SUDHL5 (cell line): ENCODE measurements around a stretch of chr13.

DNA sequence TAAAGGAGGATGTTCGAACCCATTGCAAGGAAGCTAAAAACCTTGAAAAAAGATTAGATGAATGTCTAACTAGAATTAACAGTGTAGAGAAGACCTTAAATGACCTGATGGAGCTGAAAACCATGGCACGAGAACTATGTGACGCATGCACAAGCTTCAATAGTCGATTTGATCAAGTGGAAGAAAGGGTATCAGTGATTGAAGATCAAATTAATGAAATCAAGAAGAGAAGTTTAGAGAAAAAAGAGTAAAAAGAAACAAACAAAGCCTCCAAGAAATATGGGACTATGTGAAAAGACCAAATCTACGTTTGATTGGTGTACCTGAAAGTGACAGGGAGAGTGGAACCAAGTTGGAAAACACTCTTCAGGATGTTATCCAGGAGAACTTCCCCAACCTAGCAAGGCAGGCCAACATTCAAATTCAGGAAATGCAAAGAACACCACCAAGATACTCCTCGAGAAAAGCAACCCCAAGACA, 85.9 kb downstream of the COG6 start:
- PRO-cap, result no peak

DNA sequence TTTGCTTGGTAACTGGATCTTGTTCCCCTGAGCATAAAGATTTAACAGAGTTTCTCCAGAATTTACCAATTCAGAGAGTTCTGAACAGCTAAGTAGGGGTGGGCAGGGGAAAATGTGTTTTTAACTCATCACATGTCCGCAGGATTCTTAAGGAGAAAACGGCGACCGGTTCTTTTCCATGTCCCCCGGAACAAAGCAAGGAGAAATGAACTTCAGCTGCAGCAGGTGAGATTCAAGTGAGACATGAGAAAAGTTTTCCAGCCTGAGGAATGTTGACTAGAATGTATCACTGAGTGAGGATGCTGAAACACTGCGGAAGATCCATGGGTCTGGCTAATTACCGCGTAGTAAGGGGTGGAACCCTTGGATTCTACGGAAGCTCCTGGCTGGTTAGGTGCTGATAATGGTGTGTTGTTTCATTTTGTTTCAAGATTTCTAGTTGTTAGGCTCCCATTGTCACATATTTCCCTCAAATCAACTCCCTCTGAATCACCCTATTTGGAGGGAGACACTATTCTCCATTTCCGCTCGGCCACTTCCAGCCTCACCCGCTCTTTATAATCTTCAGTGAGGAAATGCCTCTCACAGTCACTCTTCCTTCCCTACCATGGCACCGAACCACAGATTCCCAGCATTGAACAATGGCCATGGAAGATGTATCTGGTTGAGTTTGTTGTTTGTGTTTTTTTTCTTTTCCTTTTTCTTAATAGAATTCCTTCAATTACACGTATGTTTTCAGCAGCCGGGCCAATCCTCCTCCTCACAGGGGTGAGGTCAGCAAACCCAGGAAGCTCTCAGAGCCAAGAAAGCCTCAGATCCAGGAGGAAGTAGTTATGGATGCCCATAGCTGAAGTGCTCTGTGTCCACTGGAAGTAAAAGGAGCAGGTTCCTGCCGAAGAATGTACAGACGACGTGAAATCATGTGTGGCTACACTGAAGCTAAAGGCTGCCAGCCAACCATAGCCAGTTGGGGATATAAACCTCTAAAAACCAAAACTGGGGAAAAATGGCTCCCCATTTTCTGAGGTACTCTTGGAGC, 472.3 kb downstream of the FOXO1 start:
- PRO-cap, result no peak

DNA sequence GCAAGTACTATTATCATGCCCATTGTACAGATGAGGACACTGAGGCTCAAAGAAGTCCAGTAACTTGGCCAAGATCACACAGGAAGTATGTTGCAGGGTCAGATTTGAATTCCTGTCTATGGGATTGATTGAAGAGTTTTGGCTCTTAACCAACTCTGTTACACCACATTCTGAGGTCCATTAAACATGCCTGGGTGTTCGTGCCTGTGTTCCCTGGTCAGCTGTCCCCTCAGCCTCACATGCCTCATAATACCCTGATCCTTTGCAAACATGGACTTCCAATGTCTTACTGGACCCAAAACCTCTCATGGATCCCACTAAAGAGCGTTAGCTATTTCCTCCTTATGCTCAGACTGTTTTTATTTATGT, 319.7 kb downstream of the FOXO1 start:
- PRO-cap, result no peak

GRCh38 chr13:40353089-40353562, 313.3 kb downstream of the FOXO1 start:
- PRO-cap, result no peak

DNA sequence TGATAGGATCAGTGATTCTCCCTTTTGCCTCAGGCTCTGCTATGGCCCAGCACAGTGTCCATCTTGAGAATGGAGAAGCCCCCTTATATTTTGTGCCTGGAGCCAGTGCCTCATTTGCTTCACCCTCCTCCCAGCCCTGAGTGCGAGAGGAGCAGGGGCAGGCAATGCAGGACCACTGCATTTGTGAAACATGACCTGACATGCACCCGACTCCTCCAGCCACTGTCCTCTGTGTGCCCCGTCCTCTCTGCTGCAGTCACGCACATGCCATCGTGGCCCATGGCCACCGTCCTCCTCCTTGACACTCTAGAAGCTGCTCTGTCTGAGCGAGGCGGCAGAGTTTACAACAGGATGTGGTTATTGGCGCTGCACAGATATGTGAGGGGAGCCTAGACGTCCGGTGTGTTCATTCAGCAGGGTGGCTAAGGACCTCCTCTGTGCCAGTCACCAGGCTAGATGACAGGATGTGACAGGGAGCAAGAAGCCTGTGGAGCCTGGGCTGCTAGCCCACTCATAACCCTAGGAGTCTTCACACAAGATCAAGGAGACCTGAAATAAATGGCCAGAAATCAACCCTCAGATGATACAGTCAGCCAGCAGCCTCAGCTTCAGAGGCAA, 277.8 kb downstream of the FOXO1 start:
- PRO-cap, result bidirectional peak, plus-strand start at position 409 of the sequence, minus-strand start at position 320 of the sequence

DNA sequence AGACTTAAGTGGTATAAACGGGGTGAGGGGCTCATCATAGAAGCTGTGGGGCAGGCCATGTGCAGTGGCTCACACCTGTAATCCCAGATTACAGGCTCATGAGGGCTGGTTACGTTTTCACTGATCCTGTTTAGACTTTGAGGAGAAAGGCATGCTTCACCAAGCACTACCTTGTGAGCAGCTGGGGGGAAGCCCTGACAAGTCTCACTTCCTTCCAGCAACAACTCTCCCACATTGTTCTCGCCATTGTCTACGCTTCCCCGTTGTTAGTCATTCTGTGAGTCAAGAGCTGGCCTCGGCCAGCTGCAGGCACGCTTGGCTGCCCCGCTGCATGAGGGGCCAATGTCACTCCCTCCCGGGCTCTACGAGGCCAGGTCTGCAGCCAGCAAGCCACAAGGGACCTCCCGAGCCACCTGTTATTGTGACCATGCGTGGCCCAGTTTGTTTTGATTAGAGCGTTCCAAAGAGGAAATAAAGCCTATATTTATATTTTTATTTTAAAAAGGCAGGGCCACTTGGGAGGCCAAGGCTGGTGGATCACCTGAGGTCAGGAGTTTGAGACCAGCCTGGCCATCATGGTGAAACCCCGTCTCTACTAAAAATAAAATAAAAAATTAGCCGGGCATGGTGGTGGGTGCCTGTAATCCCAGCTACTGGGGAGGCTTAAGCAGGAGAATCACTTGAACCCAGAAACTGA, 220.9 kb downstream of the FOXO1 start:
- PRO-cap, result bidirectional peak, plus-strand start at position 500 of the sequence, minus-strand start at position 277 of the sequence; unidirectional peak, plus-strand start at position 609 of the sequence

DNA sequence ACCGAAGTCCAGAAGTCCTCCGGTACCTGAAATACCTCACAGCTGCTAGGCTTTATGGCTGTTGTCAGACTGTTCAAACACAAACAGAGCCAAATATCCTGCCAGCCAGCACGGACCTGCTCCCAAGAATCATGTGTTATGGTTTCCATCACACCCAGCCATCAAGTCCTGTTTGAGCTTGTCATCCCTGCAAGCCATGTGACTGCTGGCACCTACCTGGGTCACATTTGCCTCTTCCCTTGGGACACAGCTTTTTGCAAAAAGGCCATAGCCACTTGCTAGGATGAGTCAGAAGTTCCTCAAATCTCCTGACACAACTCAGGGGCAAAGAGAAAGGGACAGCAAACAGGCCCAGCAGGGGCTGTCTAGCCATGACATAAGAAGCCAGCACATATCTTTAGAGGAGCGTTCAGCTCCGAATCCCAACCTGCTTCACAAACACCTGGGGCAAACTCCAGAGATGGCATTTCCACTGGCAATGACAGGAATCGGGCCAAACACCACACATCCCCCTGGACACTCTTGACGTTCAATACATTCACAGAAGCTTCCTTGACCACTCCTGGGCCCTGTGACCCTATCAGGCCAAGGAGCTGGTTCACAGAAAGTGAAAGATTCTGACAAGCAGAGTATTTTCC, 129.7 kb downstream of the FOXO1 start:
- PRO-cap, result bidirectional peak, plus-strand start at position 314 of the sequence, minus-strand start at position 111 of the sequence

GRCh38 chr13:40585784-40586419, 80.5 kb downstream of the FOXO1 start:
- PRO-cap, result no peak

GRCh38 chr13:40606984-40607575, 59.4 kb downstream of the FOXO1 start:
- PRO-cap, result no peak

DNA sequence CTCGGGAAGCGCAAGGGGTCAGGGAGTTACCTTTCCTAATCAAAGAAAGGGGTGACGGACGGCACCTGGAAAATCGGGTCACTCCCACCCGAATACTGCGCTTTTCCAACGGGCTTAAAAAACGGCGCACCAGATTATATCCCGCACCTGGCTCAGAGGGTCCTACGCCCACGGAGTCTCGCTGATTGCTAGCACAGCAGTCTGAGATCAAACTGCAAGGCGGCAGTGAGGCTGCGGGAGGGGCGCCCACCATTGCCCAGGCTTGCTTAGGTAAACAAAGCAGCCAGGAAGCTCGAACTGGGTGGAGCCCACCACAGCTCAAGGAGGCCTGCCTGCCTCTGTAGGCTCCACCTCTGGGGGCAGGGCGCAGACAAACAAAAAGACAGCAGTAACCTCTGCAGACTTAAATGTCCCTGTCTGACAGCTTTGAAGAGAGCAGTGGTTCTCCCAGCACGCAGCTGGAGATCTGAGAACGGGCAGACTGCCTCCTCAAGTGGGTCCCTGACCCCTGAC, 35.8 kb downstream of the MRPS31 start:
- PRO-cap, result no peak

DNA sequence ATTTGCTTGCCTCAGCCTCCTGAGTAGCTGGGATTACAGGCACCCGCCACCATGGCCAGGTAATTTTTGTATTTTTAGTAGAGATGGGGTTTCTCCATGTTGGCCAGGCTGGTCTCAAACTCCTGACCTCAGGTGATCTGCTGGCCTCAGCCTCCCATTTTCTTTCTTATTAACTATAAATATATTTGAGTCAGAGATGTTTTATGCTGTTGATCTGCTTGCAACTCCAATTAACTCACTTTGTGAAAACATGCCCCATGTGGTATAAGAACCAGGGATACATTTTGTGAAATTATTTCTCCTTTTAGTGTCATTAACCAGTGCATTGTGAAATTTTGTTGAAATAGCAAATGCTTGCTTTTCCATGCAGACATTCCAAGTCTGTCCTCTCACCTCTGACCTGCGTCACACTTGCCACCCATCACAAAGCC, 5.1 kb upstream of the SLC25A15 start:
- PRO-cap, result no peak

DNA sequence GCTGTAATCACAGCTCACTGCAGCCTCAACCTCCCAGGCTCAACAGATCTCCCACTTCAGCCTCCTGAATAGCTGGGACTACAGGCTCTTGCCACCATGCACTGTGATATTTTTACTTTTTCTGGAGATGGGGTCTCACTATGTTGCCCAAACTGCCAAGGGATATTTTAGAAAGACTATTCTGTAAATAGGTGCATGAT, 90.6 kb downstream of the ELF1 start:
- PRO-cap, result no peak

DNA sequence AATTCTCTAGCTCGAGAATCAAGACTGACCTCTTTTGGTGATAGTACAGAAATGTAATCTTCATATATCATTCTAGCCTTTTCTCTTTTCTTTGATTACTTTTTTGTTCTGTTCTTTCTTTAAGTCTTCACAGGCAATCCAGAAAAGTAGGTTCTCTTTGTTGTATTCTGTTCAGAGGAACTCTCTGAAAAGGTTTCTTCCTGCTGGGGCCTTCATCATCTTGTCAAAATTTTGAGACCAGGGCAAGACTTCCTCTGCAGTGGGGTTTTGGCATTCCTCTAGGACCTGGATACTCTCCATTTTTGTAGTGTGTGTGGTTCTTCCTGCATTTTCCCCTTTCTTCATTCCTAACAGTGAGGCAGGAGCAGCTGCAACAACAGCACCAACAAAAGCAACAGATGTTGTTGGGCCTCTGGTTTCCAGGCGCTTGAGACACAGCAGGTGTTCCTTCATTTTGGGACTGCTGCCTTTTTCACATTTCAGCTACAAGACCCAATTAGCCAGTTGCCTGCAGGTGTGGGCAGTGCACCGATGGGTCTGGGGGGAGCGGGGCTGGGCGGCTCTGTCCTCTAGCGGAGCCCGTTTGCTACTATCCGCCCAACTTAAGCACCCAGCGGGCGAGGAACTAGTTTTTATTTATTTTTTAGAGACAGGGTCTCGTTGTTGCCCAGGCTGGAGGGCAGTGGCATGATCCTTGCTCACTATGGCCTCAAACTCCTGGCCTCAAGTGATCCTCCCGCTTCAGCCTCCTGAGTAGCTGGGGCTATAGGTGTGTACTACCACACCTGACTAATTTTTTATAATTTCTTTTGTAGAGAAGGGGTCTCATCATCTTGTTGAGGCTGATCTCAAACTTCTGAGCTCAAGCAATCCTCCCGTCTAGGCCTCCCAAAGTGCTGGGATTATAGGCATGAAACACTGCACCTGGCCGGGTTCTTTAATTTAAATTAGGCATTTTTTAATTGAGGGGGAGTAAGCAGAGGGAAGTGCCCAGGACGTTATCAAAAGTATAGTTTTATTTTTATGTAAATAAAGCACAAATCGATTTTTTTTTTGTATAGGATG, 25.9 kb downstream of the ELF1 start:
- PRO-cap, result no peak

- PRO-cap, result no peak
Observed at GRCh38 chr13:41199416-41199984, 5.1 kb upstream of the KBTBD7 start.

DNA sequence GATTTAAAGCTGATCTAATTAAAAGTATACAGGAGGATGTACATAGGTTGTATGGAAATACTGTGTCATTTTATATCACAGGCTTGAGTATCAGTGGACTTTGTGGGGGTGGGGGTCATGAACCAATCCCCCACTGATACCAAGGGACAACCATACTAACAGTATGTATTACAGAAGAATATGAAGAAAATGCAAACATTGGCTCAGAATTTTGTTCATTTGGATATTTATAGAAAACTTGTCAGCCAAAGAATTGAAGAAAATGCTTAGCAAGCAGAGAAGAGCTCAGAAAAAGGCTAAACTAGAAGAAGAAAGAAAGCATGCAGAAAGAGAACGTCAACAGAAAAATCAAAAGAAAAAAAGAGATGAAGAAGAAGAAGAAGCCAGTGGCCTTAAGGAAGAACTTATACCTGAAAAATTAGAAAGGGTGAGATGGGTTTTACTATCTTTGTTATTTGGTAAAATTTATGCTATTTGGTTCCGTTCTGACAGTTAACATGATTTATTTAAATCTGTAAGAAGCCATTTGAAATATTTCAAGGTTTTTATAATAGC, 57.9 kb downstream of the NAA16 start:
- PRO-cap, result no peak

- PRO-cap, result no peak
Observed at GRCh38 chr13:41455740-41456143, 1.6 kb upstream of the RGCC start.

DNA sequence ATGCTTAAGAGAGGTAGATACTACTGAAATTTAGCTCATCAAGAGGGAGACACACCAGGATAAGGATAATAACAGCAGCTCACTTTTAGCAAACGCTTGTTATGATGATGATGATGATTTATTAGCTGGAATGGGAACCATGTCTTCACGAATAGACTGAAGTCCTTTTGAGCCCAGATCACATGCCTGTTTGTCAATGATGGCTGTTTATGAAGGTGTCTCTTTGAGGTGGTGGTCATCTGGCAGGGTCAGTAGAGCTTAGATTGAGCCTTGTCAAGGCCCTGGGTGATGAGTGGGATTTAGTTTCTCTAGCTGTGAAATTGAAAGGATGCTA, 3.0 kb downstream of the RGCC start:
- PRO-cap, result no peak

DNA sequence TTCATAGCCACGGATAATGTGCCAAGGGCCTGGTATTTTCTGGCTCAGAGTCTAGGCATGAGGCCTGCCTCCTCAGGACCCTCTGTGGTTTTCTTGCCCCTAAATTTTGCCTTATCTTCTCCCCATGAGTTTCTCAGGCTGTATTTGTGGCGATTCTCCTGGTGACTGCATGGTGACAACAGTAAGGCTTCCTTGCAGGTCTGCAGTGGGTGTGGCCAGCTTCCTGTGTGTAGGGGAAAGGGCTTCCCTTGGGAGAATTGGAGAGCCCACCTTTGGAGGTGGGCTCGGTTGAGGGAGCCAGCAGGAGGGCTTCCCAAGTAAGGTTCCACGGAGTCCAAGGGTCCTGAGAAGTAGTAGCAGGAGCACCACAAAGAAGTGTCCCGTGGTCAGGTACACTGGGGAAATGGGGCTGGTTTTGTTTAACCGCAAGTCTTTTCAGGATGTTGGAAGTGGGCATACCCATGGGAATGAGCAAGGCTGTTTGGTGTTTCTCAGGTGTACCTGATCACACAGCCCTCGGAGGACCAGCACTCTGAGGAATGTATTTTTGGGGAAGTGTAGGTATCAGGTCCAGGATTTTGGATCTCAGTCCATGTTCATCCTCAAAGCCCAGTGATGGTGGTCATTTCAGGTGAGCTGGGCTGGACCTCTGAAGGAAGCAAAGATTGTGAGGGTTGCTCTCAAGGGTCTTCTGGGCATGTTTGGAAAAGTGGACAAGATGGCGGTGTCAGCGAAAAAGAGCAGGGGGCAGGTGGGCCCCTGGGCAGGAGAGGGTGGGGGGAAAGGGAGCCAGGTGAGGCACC, 7.0 kb downstream of the RGCC start:
- PRO-cap, result no peak

DNA sequence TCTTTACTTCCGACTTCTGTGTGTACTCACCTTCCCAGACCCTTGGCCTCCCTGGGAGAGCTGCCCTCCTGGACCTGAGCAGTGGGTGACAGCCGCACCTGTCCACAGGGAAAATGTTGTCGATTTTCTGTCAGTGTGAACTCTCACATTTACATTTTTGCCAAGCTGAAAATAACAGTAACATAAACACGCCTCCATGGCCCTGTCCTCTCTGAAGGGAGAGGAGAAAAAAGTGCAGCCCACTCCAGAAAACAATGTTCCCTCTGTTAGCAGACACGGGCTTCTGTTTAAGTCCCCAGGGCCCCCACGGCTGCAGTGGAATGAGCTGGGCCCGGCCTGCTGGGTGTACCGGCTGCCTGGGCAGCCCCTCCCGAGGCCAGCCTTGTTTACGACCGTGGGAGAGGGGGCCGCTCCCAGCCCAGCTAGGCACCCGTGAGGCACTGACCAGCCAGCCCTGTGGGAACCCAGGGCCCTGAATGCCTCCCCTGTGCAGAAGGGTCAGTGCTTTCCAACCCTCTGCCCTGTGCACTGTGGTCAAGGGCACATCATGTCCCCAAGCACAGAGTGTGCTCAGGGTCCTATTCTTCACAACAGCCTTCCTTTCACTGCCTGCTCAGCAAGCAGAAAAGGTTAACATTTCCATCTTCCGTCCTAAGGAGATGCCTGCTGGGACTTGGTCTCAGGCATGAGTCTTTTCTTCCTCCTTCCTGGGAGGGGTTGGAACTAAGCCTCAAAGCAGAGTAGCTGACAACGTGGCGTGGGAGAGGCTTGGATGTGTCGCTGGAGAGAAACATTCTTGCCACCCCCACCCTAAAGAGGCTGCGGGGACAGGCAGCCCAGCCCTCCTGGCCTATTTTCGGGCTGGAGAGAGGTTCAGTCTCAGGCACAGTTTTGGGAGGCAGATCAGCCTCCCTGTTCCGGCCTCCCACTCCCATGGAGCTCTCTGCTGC, 90.0 kb downstream of the RGCC start:
- PRO-cap, result no peak

GRCh38 chr13:41851388-41851992, 109.4 kb downstream of the VWA8 start:
- PRO-cap, result no peak